UCH-1 (cell line): ENCODE measurements around a stretch of chr1.

GRCh38 chr1:21175343-21175649 is 1.4 kb downstream of the EIF4G3 start:
- RRBS, result no CpG with 5 or more reads among the region's 4 CpGs

DNA sequence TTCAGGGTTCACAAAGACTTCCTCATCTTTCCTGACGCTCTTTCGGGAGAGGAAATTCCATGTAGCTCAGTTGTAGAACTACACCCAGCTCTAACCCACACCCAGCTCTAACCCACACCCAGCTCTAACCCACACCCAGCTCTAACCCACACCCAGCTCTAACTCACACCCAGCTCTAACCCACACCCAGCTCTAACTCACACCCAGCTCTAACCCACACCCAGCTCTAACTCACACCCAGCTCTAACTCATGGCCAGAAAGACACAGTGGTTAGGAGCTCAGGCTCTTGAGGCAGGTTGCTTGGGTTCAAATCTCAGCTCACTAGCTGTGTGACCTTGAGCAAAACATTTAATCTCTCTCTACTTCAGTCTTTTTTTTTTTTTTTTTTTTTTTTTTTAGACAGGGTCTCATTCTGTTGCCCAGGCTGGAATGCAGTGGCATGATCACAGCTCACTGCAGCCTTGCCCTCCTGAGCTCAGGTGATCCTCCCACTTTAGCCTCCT is 14.2 kb upstream of the EIF4G3 start:
- RRBS, result no CpG with 5 or more reads among the region's 2 CpGs

DNA sequence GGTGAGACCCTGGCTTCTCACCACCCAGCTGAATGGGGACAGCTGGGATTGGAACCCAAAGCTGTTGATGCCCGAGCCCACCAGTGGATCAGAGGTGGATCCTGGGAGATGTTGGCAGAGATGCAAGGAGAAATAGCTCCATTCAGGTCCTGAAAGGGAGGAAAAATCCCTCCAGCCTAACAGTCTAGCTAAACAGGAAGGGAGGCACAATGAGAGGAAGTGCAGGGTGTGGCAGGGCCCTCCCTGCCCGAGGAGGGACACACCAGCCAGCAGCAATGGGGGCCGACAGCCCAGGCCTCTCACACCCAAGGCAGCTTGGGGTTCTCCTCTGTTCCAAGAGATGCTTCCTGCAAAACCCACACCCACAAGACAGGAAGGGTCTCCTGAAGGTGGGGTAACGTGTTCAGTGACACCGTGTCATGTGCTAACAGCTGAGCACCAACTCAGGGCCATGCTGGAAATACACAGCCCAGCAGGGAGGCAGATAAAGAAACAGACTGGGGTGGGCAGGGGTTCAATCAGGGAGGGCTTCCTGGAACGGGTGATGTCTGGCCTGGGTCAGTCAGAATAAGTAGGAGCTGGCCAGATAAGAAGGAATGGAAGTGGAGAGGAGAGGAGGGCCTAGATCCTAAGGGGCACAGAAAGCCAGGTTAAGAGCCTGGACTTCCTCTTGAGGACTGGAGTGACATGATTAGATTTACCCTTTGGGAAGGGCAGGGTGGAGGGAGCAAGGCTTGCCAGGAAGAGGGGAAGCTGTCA is 10.2 kb downstream of the ECE1 start:
- RRBS, result no CpG with 5 or more reads among the region's 6 CpGs

DNA sequence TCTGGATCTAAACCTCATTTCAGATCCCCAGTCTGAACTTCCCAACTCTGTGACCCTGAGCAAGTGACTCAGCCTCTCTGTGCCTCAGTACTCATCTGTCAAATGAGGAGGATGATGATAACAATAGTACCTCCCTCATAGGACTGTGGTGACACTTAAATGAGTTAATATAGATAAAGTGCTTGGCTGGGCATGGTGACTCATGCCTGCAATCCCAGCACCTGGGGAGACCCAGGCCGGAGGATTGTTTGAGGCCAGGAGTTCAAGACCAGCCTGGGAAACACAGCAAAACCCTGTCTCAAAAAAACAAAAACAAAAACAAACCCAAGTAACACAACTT is 4.8 kb upstream of the ECE1 start:
- RRBS, result no CpG with 5 or more reads among the region's 1 CpG

DNA sequence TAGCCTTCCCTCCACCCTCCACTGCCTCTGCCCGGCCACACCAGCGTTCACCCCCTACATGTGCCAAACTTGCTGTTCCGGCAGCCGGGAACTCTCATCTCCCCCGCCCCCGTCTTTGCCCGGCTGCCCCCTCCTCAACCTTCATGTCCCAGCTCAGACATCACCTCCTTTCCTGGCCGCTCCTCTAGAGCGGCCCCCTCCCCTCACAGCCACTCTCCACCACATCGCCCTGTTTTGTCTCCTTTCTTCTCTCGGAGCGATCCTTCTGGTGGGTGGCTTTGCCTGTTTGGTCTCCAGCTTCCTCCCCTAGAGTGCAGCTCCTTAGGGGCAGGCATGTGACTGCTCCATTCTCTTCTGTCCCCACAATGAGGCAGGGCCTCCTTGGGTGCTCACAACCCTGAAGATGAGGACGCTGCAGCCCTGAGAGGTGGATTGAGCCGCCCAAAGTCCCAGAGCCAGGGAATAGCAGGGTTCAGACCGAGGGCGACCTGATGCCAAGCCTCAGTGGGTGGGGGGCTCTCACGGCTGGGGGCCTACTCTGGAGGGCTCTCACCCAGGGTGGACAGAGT is 44.9 kb upstream of the ECE1 start:
- RRBS, result no CpG with 5 or more reads among the region's 17 CpGs

- RRBS, result no CpG with 5 or more reads among the region's 13 CpGs
Observed at GRCh38 chr1:21340171-21340883, 50.1 kb upstream of the ECE1 start.

DNA sequence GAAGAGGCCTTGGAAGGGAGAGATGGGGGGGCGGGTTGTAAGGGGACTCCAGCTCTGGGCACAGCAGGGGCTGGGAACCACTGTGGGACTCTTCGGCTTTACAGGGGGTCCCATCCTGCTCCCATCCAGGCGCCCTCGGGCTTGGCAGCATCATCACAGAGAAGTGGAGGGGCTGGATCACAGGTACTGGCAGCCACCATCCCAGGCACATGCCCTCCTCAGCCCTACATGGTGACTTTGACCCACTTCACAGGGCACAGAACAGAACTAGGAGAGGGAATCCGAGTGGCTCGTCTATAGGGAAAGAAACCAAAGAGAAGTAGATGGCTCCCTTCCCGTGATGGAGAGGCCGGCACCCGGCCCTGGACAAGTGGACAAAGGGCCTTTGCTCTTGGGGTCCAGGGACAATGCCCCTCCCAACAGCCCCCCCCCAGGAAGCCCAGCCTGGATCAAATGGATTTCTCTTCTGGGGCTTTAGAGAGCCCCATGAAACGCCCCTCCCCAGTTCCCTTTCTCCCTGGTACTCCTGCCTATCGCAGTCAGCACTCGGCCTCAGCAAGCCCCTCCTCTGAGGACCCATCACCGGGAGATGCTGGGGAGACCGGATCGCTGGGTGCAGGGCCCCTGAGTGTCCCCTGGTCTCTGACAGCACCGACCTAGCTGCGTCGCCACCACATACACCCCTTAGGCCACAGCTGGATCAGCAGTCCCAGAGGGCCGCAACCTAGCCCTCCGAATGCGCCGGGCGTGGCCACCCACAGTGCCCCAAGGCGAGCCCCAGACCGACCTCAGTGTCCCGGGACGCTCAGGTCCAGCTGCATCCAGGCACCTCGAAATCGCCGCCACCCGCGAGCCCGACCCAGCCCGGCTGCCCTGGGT is 54.1 kb upstream of the ECE1 start:
- RRBS, result 83% methylated on average over 13 of the region's 34 CpGs

DNA sequence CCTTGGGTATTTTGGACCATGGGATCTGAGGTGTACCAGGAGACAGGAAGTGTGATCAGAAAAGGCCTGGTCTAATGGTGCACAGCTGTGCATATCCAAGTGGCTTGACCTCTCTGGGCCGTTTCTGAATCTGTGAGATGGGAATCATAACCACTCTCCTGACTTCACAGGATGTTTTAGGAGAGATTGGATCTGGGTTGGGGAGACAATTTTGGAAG is 37.0 kb downstream of the ALPL start:
- RRBS, result no CpG with 5 or more reads among the region's 1 CpG

GRCh38 chr1:21653563-21653880 is 15.6 kb downstream of the RAP1GAP start:
- RRBS, result no CpG with 5 or more reads among the region's 3 CpGs

GRCh38 chr1:21659022-21659796 is 9.9 kb downstream of the RAP1GAP start:
- RRBS, result 3% methylated on average over 22 of the region's 65 CpGs

GRCh38 chr1:21669719-21670457 is 731 bp upstream of the RAP1GAP start:
- RRBS, result 26% methylated on average over 4 of the region's 33 CpGs

GRCh38 chr1:21686798-21687475 is 17.8 kb upstream of the RAP1GAP start:
- RRBS, result no CpG with 5 or more reads among the region's 2 CpGs

DNA sequence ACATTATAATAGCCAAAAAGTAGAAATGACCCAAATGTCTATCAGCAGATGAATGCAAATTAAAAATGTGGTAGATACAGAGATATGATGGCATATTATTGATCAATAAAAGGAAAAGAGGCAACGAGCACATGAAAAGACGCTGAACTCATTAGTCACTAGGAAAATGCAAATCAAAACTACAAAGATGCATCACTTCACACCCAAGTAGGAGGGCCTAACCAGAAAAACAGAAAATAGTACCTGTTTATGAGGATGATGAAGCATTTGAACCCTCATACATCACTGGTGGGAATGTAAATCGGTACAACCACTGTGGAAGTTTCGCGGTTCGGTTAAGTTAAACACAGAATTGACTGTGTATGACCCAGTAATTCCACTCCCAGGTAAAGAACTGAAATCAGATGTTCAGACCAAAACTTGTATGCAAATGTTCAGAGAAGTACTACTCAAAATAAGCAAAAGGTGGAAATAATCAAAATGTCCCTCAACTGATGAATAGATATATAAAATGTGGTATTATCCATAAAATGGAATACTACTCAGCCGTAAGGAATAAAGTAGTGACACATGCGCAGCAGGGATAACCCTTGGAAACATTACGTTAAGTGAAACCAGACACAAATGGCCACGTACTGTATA is 3.1 kb downstream of the USP48 start:
- RRBS, result no CpG with 5 or more reads among the region's 10 CpGs

DNA sequence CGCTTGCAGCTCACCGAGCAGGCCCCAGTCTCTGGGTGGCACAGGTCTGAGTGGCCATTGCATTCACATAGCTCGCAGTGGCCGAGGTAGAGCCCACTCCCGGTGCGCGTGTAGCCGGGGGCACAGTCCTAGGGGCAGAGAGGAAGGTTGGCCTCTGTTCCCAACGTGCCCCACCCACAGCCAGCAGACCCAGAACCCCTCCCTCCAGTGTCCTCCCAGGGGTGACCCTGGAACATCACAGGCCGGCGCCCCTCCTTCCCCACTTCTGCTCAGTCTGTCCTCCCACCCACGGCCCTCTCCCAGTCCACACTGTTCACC is 52.0 kb downstream of the LDLRAD2 start:
- RRBS, result no CpG with 5 or more reads among the region's 12 CpGs

- RRBS, result 23% methylated on average over 5 of the region's 16 CpGs
Observed at GRCh38 chr1:21927223-21928363, 9.5 kb downstream of the HSPG2 start.

DNA sequence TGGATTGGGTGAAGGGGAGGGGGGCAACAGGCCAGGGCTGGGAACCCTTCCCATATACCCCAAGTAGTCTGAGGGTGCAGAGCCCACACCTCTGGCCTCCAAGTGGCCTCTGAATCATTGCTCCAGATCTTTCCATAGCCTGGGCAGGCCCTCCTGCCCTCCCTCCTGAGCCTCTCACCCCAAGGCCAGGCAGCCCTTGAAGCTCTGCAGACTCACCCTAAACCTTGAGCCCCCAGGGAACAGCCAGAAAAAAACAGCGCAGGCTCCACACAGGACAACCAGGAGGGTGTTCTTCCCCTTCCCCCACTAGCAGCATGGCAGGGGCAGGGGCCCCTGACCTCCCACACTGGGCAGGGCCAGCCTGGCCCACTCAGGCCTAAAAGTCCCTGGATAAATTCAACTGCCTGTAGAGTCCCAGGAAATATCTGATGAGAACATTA is 5.5 kb downstream of the HSPG2 start:
- RRBS, result no CpG with 5 or more reads among the region's 1 CpG

GRCh38 chr1:22076610-22077259 is 24.2 kb downstream of the CDC42 start:
- RRBS, result no CpG with 5 or more reads among the region's 8 CpGs

GRCh38 chr1:22120510-22121492 is 22.1 kb downstream of the WNT4 start:
- RRBS, result no CpG with 5 or more reads among the region's 22 CpGs

DNA sequence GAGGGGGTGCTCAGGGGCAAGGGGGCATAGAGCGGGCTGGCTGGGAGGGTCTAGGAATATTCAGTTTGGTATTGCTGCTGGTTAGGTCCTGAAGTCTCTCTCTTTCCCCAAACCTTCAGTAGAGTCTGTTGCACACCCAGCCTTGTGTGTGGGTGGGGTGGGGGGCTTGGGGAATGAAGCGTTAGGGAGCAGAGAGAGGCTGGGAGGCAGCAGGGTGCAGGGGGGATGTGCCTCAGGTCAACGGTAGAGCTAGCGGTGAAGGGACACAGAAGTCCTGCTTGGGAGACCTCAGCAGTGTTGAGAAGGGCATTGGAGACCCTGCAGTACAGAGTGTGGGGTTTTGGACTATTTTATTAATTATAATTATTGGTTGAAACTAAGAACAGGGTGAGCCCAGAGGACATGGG is 33.7 kb upstream of the WNT4 start:
- RRBS, result no CpG with 5 or more reads among the region's 4 CpGs

DNA sequence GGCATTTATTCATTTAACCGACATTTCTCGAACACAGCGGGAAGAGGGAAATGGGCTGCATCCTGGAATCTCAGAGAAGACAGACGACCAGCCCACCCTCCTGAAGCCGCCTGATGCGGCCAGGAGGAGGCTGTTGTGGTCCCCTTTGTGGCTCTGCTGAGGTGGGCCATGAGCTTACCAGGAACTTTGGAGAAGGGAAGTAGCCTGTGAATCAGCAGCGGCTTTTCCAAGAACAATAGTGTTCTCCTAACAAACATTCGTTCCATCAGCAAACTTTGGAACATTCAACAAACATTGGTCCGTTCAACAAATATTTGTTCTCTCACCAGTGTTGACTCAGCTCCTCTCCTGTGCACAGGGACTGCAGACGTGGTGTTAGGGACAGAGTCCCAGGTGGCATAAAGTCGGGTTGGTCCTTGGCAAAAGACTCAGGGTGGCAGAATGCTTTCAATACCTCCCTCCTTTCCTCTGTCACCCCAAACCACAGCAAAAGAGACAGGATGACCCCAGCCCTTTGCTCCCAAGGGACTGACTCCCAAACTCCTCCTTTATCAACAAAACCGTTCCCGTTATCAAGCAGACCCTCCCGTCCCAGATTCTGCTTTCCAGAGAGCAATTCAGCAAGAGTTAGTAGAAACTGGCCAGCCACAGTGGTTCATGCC is 103.2 kb upstream of the ZBTB40 start:
- RRBS, result no CpG with 5 or more reads among the region's 14 CpGs